AG09309 (cell line): ENCODE results near the gene UBE2E2.

DNA sequence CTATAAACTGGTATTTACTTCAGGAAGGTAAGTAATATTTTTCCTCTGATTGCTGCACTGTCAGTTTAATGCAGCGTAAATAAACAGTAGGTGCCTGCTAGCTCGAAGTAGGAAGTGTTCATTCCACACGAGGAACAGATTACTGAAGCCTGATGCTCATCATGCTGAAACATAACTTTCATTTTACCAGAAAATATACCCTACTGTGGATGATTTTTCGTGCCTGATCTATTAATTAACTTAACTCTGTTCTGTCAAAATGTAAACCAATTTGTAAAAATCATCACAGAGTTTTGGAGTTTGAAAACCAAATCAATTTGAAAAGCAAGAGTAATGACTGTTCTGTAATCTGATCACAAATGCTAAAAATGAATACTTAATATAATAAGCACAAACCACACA lies 15.4 kb upstream of the SATB1 start:
- RRBS, result no CpG with 5 or more reads among the region's 4 CpGs

- RRBS, result 2% methylated on average over 36 of the region's 126 CpGs
Measured at GRCh38 chr3:18444425-18445455, 19.6 kb upstream of the SATB1 start.

GRCh38 chr3:18694156-18694532 lies 269.0 kb upstream of the SATB1 start:
- RRBS, result no CpG with 5 or more reads among the region's 7 CpGs

- RRBS, result no CpG with 5 or more reads among the region's 72 CpGs
Measured at GRCh38 chr3:19146449-19147849, 1.4 kb upstream of the KCNH8 start.

DNA sequence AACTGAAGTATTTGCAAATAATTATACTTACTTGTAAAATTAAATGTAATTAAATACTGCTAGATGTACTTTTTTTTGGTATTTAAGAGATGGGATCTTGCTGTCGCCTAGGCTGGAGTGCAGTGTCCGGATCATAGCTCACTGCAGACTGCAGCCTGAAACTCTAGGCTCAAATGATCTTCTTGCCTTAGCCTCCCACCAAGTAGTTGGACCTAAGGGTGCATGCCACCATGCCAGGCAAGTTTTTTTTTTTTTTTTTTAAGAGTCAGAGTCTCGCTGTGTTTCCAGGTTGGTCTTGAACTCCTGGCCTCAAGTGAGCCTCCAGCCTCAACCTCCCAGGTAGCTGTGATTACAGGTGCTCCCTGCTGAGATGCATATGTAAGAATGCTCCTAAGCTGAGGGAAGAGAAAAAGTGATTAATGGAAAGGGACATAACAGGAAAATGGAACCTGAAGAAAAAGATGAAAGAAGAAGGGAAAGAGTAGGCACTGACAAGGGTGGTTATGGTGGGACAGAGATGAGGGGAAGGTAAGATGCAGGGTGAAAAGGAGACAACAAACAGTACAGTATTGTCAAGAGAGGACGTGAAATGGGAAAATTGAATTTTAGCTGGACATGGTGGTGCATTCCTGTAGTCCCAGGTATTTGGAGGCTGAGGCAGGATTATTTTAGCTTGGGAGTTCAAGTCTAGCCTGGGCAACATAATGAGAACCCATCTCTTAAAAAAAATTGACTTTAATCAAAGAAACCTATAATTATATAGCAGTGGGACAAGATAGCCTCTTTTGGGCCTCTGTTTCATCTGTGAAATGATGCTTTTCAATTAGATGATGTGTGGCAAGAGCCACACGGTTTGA lies 4.8 kb downstream of the RAB5A start:
- RRBS, result no CpG with 5 or more reads among the region's 5 CpGs

DNA sequence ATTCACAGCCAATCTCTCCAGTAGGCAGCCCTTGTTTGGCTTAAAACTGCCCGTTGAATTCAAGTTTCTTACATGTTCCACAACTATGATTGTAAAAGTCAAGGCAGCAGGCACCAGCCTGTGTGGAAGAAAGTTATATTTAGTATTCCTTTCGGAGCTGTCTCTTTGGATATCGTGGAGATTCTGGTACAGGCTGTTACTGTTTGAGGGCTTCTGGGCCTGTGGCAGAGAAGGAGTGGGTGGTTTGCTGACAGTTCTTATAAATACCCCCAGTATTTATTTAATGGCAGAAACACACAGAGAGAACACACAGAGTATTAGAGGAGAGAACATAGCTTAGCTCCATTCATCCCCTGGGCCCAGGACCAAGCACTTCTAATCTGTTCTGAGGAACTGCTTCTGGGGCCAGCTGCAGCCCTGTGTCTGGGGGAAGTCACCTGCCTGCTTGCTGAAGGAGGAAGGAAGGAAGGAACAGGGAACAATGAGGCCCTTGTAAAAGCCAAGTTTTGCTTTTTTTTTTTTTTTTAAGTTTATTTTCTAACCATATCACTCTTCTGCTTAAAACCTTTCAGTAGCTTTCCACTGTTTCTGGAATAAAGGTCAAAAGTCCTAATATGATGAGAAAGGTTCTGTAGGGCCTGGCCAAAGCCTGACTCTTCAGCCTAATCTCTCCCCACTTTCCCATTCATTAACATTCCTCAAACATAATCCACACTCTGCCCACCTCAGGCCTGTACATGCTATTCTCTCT lies 11.7 kb upstream of the PP2D1 start:
- RRBS, result no CpG with 5 or more reads among the region's 3 CpGs

DNA sequence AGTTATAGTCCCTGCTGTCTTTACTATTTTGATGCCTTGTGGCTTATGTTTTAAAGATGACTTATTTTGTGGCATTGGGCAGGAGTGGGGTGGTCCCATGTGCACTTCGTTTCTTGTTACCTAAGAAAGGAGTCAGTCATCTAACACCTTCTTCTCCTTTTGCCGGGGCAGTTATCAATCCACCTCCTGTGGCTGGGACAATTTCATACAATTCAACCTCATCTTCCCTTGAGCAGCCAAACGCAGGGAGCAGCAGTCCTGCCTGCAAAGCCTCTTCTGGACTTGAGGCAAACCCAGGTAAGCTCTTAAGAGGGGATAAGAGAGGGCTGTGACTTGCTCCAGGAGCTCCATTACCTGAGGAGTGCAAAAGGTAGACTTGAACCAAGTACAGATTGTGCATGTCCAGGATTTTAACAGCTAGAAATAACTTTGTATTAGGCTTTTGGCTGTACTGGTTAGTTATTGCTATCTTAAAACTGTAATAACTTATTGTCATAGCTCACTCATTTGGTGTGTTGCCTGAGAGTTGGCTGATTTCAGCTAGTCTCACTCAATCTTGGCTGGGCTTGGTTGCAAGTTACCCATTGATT lies 66.5 kb downstream of the SGO1 start:
- RRBS, result no CpG with 5 or more reads among the region's 3 CpGs

DNA sequence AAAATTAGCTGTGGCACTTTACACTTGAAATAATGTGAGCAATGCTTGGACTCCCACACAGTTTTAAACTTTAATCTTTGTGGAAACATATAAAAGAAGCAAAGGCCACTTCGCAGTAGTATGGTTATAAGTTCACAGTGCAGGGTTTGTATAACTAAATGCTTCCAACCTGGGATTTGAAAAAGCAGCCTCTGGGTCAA lies 46.9 kb upstream of the SGO1 start:
- RRBS, result no CpG with 5 or more reads among the region's 1 CpG

- RRBS, result no CpG with 5 or more reads among the region's 7 CpGs
Measured at GRCh38 chr3:23035770-23036339, 167.3 kb upstream of the UBE2E2 start.

- RRBS, result 2% methylated on average over 58 of the region's 117 CpGs
Measured at GRCh38 chr3:23202835-23203929, at the start of gene UBE2E2. UBE2E2 (plus strand) TSS chr3:23203327.

GRCh38 chr3:23264566-23265283 lies 61.6 kb downstream of the UBE2E2 start:
- RRBS, result no CpG with 5 or more reads among the region's 3 CpGs

DNA sequence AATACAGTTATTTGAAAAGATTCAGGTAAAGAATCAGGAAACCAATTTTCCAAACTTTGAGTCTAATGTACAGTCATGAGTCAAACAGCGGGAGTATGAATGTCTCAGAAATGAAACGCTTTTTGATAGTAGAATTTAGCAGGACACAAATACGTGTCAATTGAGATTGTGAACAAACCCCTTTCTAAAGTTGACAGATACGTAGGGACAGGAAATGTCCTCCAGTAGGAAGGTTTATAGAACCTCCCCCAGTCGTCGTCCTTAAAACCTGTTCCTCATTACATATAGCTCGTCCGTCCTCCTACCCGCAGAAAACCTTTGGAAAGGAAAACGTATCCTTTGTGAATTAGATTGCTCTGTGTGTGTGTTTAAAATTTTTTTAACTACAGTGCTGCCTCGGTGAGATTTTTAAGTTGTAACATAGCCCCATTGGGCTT lies 4.0 kb downstream of the UBE2E1 start:
- RRBS, result no CpG with 5 or more reads among the region's 11 CpGs

- RRBS, result 1% methylated on average over 22 of the region's 28 CpGs
Measured at GRCh38 chr3:23945498-23945716, 321 bp downstream of the NR1D2 start.

DNA sequence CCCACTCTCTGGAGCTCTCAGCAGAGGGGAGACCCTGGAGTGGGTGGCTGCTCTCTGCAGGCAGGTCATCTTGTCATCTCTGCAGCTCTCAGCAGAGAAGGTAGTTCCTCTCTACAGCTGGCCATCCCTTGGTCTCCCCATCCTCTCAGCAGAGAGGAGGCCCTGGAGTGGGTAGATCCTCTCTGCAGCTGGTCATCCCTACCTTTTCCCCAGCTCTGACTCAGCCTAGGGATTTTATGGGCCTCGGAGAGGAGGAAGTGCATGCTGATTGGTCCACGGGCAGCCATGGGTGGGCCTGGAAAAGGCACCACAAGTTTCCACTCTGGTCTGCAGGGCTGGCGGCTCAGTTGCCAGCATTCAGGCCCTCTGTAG lies 36.8 kb downstream of the NR1D2 start:
- RRBS, result no CpG with 5 or more reads among the region's 3 CpGs

GRCh38 chr3:24019153-24019646 lies 74.1 kb downstream of the NR1D2 start:
- RRBS, result 84% methylated on average over 1 of the region's 12 CpGs

DNA sequence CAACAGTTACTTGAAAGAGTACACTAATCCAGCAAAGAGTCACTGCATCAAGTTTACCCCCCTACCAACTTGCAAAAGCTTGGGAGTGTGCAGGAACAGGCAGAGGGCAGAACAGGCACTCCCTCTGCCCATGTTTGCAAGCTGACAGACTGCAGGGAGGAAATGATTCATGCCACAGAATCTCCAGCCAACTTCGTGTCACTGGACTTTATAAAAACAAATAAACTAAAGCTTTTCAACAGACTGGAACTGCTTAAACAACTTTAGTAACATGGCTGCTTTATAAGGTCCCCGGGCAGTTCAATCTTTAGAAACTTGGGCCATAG lies 129.5 kb downstream of the THRB start:
- RRBS, result no CpG with 5 or more reads among the region's 2 CpGs

GRCh38 chr3:24494193-24494559 lies 474 bp downstream of the THRB start:
- RRBS, result under 1% methylated on average over 13 of the region's 25 CpGs

DNA sequence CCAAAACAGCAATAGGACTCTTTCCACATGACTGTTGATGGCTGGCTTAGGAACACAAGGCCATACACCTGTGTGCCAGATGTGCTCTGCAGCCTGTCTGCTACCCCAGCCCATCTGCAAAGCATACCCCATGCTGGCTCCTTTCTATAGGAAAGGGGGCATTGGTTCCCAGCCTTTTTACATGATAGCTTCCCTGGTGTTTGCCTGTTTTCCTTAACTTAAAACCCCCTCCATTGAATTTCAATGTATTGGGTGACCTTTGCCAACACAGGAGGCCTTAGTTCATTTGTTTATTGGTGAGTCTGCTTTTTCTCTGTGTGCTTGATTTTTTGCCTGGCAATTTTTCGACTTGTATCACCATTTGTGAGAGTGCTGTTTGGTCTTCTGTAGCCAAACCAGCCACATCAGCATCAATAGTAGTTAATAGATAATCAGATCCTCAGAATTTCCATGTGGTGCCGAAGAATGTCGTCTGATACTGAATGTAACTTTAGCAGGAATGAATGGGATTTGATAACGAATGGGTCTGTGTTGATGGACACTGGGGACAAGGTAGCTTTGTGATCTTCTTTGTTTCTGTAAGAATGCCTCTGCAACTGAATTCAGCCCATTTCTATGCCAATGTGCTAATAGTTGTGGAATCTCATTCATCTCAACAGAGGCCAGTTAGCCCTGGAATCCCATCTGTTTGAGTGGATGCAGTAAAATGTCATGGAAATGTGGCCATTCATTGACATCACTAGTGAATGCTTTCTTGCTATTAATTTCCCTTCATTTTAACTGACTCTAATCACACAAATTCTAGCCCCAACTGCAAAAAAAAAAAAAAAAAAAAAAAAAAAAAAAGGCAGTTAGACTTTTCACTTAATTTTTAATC lies 272.1 kb upstream of the RARB start:
- RRBS, result no CpG with 5 or more reads among the region's 4 CpGs

- RRBS, result no CpG with 5 or more reads among the region's 5 CpGs
Measured at GRCh38 chr3:25433649-25434255, 5.7 kb downstream of the RARB start.

- RRBS, result no CpG with 5 or more reads among the region's 1 CpG
Measured at GRCh38 chr3:25474072-25474487, 46.0 kb downstream of the RARB start.